Pericardium fibroblast (primary cell): ENCODE results near the genes RIT1 and SSR2.

GRCh38 chr1:155528078-155528530 is 34.5 kb downstream of the ASH1L start:
- RAMPAGE, long total RNA, result no peak

GRCh38 chr1:155745057-155746007 is 56.4 kb downstream of the DAP3 start:
- RAMPAGE, long total RNA, result no peak

- RAMPAGE, long total RNA, result no peak
Measured at GRCh38 chr1:155746008-155746464, 57.1 kb downstream of the DAP3 start.

DNA sequence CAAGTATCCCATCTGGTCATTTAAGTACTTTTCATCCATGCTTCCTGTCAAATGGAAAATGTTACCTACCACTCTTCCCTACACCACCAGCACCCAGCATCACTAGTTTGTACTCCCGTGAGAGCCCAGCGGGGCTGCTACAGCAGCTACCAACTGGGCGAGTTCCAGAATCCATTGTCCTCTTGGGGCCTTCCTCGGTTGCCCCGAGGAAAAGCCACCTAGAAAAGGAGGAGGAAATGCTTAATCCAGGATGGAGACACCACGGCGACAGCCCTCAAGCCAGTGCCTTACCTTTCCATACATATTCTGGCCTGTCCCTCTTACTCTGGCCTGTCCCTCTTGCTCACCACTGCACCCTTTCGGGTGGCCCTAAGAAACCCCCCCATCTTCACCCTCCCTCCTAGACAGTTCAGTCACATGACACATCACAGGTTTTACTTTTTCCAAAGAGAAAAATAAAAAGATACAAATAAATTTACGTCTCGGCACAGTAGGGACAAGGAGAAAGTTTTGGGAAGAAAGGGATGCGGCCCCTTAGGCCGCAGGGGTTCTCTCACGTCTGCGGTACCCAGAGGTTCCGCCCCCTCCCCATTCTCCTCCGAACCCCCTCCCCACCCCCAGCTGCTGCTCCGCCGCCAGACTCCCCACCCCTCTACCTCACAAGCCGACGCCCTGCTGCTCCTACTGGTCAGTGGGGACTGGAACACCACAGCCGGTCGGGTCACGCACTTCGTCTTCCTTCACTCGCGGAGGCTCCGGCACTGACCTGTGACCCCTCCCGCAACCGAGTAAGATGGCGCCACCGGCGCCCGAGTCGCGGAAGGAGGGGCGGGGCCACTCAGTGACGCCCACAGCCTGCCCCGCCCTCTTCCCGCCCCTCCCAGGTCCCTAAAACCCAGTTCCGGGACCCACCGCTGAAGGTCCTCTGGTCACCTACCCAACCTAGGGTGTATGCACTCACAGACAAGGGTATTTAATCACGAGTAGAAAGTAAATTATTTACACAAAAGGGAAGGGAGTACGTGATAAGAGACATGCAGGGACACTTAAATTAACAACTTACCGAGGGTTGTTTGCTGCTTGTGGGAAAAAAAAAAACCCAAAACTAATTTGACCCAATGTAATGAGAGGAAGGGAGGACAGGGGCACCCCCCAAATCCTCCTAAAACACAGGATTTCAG is at the start of gene RIT1:
TSS of gene RIT1 (minus strand) at position 763 of the 1,181 bp plus-strand sequence.
- RAMPAGE, long total RNA, result start-site peak on the minus strand centred at position 768 of the sequence, 58 bp wide, 343 and 132 reads in 2 replicates

- RAMPAGE, long total RNA, result start-site peak on the minus strand at chr1:156020901-156020936, 4,324 and 1,278 reads in 2 replicates
Measured at GRCh38 chr1:156020491-156021256, at the start of gene SSR2. Gene SSR2, minus strand, starts transcription at chr1:156020951.

DNA sequence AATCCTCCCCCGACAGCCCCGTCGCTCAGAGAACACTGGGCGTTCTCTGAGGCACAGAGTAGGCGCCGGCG is 601 bp downstream of the UBQLN4 start:
- RAMPAGE, long total RNA, result no peak

DNA sequence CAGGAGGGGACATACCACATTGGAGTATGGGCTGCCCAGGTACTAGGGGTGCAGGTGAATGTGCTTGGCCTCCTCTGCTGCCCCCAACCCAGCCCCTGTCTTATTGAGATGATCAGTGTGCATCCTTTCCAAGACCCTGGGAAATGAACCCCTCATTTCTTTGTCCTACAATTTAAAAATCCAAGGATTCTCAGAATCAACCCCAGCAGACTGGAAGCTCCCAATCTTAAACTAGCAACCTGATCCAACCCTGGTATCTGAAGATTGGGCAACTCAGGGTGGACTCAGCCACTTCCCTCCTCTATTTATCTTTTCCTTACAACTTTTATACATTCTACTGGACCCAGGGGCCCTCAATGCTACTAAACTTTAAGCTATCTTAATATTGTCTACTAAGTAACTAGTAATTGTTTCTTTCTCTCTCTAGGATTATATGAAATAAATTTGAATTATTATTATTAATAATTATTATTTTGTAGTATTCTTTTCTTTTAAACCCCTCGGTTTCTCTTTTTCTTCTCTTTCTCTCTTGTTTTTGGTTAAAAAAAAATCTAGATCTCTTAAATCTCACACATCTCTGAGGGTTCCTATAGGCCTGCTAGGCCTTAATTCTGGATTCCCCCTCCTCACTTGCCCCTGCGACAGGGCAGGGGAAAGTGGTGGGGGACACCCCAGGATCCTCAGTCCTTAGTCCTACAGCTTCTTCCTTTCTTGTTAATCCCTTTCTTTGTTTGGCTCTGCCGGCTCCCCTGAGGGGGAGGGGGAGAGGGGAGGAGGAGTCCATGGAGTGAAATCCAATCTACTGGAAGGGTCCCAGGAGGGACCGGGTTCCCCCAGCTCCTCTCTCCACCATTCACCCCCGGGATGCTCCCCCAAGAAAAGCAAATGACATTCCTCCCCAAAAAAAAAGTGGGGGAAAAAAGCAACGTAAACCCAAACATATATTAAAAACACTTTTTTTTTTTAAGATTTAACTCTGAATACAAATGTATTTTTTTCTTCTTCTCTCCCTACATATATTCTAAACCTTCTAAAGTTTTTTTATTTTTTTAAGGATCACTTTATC is 8.7 kb downstream of the MEX3A start:
- RAMPAGE, long total RNA, result no peak

DNA sequence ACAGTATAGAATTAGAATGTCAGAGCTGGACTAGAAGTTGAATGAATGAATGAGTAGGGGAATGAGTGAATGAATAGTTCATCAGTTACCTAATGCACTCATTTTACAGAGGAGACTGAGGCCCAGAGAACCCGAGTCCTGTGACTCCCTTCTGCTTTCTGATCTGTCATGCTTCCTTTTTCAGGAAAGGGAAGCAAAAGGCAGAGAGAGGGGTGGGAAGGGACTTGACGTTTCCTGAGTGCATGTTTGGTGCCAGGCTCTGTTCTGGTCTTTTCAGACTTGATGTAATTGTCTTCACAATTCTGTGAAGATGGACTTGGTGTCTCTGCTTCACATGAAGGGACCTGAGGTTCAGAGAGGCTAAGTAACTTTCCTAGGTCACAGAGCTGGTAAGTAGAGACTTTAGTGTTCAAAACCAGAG is 7.9 kb upstream of the MEX3A start:
- RAMPAGE, long total RNA, result no peak

- RAMPAGE, long total RNA, result no peak
Measured at GRCh38 chr1:156102905-156103473, 11.5 kb upstream of the LMNA start.

- RAMPAGE, long total RNA, result no peak
Measured at GRCh38 chr1:156138703-156139417, 14.5 kb upstream of the SEMA4A start.

DNA sequence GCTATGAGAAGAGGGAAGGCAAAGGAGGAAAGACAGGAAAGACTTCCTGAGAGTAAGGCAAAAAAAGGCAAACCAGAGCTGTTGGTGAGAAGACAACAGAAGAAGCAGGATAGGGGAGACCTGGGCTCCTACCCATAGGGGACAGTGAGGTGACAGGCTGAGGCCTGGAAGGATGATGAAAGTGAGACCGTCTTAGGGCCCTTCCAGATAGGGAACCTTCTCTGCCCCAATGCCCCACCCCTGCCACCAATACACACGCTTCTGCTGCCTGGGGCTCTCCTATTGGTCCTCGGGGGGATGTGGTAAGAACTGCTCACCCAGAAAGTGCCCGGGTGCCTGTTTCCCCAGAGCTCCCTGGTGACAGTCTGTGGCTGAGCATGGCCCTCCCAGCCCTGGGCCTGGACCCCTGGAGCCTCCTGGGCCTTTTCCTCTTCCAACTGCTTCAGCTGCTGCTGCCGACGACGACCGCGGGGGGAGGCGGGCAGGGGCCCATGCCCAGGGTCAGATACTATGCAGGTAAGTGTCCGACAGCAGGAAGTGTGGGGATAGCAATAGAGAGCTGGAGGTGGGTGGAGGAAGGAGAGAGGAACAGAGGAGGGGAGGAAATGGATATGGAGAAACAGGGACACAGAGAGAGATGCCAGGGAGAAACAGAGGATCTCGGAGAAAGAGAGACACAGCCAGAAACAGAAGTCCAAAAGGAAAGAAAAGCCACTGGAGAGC is 978 bp downstream of the SEMA4A start:
- RAMPAGE, long total RNA, result no peak

- RAMPAGE, long total RNA, result no peak
Measured at GRCh38 chr1:156251371-156252051, 3.7 kb upstream of the PAQR6 start.

DNA sequence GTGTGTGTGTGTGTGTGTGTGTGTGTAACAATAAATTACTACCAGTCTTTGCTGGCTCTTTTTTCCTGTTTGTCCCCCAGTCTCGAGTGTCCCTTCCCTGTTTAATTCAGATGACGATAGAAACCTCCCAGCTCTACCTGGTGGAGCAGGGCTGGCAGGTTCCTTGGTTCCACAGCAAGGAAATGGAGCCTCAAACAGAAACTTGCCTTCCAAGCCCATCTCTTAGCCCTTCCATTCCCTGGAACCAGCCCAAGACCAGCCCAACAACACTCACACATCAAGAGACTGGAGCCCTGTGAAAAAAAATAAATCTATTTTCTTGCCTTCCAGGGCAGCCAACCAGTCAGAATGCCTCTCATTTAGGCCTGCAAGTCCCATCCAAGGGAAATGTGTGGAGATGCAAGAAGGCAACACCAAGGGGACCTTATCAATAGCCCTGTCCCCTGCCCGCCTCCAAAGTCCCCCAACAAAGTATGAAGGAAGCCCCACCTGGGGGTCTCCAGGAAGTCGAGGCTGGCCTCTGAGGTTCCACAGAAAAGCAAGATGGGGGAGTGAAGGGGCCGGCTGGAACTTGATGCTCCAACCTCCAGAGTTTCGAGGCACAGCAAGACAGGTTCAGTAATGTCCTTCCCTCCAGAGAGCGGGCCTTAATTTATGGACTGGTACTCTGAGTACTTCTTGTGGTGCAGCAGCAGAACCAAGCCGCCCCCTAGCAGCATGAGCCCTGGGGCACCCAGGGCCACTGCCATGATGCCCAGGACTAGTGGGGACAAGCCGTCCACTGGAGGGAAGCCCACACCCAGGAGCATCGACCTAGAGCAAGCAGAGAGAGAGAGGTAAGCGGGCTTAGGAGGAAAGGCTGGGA is 2.9 kb downstream of the GLMP start:
- RAMPAGE, long total RNA, result no peak

DNA sequence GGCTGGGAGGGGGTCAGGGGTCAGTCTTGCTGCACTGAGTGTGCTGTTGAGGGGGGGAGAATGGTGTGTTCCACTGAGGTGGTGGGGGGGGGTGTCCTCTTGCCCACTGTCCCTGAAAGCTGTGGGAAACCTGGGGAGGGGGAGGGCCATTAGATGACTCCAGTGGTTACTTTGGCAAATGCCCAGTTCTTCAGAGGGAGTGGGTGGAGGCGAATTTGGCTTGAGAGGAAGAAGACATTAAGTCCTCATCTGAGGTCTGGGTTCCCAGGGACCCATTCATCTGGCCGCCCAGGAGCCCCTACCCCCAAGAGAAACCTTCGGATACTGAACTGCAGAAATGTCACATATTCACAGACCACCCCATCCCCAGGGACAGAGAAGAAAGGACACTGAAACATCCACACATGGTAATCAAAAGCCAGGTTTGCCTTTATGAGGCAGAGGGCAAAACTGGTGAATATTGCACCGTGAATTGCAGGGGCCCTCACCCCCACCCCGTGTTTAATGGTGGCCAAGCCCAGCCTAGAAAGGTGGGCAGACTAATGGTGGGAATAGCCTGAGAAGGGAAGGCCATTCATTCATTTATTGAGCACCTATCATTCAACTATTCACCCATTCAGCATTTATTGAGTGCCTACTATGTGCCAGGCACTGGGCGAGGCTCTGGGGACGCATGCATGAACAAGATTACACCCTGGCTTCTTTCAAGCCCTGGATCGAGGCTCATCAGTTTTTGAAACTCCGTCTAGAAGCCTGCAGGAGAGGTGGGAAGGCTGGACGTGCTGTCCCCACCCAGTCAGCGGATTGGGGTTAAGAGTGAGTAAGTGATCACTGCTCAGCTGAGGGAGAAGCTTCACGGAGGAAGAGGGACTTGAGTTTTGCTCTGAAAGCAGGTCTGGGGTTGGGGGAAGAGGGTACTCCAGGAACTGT is 35.9 kb downstream of the MEF2D start:
- RAMPAGE, long total RNA, result no peak

DNA sequence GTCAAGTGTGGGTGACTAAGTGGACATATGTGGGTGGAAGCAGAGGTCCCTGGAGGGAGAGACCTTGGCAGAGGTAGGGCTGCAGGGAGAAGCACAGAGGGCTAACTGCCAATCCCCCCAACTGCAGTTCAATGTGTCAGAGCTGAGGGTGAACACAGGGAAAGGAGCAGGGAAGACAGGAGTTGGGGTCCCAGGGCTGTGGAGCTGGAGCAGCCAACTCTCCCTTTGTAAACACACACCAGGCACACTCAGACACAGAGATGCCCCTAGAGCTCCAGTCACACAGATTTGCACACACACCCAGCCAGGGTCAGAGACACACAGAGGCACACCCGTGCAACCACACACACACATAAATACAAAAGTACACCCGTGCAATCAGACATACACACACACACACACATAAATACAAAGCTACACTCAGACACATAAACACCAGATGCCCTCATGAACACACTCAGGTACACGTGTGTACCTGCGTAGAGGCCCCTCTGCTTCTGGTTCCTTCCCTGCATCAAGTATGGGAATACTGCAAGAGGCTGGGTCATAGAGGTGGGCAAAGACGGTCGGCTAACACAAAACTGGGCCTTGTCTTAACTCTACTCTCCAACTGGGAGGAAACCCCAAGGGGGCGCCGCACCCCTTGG is 35.2 kb downstream of the MEF2D start:
- RAMPAGE, long total RNA, result no peak

- RAMPAGE, long total RNA, result no peak
Measured at GRCh38 chr1:156466458-156467569, 33.8 kb downstream of the MEF2D start.

- RAMPAGE, long total RNA, result no peak
Measured at GRCh38 chr1:156481716-156482184, 18.8 kb downstream of the MEF2D start.

DNA sequence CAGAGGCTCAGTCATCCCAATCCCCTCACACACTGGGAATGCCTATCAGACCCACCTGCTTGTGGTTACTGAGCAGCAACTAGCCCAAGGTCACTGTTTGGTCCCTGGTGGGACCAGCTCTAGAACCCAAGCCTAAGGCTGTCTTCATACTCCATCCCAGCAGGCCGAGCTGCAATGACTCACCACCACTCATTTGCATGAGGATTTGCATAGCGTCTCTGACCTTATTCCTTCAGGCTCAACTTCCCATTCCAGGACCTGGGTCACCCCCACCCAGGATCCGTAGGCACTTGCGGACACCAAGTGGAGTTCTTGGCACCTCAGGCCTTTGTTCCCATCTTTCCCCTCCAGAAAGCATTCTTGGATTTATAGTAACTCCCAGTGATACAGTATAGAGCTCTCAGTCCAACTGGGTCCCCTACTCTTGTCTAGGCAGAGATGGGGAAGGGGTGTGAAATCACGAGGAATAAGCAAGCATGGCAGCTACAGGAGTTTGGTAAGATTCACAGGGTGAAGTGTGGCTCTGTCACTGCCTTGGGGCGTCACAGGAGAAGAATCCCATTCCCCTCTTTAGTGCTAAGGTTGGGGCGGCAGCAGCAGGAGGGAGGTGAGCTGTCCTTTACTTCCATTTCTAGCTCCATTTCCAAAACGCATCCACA is 8.9 kb downstream of the MEF2D start:
- RAMPAGE, long total RNA, result no peak

GRCh38 chr1:156495120-156495561 is 5.4 kb downstream of the MEF2D start:
- RAMPAGE, long total RNA, result no peak

GRCh38 chr1:156581613-156582505 is 2.3 kb downstream of the TTC24 start:
- RAMPAGE, long total RNA, result no peak